ENCODE results near the gene MRPL44.

- RRBS = no CpG with 5 or more reads among the region's 5 CpGs
Observed at GRCh38 chr2:222981850-222982613, 70.0 kb upstream of the KCNE4 start.

GRCh38 chr2:223055158-223055699, 3.2 kb downstream of the KCNE4 start:
- RRBS = no CpG with 5 or more reads among the region's 5 CpGs

GRCh38 chr2:223641009-223641481, 38.9 kb upstream of the SCG2 start:
- RRBS = no CpG with 5 or more reads among the region's 6 CpGs

DNA sequence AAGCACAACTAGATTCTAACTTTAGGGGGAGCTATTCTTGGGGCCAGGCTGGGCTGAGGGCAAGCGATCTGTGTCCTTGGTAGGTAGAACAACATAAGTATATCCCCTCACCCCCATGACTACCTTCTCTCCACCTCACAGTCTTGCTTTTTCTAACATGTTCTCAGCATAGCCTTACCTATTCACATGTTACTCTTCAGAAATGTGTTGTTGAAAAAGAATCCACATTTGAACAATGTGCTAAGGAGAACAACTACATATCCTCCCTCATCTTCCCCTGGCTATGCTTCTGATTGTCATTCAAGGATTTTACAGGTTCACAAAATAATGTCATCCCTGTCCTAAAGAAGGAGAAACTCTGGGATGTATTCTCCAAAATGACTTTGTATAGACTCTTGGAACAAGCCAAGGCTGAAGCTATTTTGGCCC, 96.3 kb upstream of the SCG2 start:
- RRBS = no CpG with 5 or more reads among the region's 1 CpG

DNA sequence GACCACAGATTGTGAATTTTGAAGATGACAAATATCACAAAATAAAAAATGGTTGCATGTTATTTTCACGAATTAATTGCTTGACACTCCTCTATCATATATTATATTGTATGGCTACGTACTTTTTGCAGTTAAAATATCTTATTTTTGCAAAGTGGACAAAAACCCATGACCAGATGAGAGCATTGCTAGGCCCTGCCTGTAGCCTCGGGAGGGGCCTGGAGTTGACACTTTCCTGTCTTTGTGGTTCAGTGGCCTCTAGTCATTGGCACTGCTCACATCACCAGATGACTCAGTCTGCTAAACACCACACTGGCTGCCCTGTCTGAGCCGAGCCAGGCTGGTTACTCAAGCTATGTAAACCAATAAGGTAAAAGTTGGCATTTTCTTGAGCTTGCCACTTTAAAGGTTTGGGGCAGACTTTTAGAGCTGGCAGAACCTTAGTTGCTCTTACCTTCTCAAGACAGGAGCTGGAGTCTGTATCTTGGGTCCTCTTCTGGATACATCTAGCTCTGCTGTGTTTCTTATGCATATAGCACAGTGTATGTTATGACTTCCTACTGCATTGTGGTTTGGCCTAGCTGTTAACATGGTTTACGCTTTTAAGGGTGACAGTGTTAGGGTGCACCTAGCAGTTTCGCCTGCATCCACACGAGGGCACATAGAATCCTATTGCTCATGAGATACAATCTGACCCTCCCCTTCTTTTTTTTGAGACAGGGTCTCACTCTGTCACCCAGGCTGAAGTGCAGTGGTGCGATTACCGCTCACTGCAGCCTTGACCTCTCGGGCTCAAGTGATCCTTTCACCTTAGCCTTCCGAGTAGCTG, 76.4 kb downstream of the AP1S3 start:
- RRBS = no CpG with 5 or more reads among the region's 11 CpGs

DNA sequence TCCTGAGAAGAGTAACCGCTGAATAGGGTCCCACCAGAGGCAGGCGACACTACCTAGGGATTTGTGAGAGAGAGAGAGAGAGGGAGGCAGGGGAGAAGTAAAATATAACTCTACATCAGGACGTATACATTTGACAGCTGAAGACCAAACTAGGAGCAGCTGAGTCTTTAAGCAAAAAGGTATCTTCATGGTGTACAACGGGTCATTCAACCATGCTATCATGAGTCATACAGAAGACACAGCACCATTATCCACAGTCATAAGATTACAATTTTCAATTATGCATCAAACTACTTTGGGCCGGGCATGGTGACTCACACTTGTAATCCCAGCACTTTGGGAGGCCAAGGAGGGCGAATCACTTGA, 49.6 kb downstream of the WDFY1 start:
- RRBS = no CpG with 5 or more reads among the region's 6 CpGs

- RRBS = 3% methylated on average over 40 of the region's 70 CpGs
Observed at GRCh38 chr2:223956892-223957936, at the start of gene MRPL44. Gene MRPL44 (plus strand): TSS chr2:223957463.

DNA sequence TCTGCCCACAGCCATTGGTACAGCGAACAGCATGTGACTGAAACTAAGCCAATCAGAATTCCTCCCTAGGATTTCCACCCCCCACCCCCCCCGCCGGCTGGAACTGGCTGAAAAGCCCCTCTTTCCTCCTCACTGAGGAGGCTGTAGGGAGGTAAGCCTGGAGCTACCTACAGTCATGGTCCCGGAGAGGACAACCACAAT, 7.5 kb downstream of the SERPINE2 start:
- RRBS = 92% methylated on average over 2 of the region's 4 CpGs

- RRBS = no CpG with 5 or more reads among the region's 7 CpGs
Observed at GRCh38 chr2:224440895-224441589, 39.1 kb upstream of the FAM124B start.

DNA sequence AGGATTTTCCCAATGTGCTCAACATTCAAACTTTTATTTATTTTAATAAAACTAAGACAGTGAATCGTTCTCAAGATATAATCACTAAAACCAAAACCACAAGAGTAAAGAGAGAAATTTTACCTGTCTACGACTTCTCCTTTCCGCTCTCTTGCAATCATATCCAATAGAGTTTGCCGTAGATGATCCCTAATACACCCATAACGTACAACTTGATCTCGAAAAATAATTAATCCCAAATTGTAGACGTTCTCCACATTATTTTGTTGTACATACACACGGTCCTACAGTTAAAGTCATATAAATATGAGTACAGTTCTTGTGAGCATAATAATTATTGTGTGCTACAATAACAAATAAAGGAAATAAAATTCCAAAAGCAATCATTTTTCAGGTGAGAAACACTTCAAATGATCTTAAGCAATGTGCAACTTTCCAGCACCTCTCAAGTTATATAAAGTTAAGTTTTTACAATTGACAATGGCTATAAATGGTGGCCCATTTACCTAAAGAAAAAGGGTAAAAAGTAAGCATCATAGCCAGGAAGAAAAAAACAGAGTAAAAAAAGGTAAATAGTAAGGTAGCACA, 70.6 kb downstream of the CUL3 start:
- RRBS = no CpG with 5 or more reads among the region's 8 CpGs

- RRBS = no CpG with 5 or more reads among the region's 6 CpGs
Observed at GRCh38 chr2:224523167-224523987, 61.8 kb downstream of the CUL3 start.

DNA sequence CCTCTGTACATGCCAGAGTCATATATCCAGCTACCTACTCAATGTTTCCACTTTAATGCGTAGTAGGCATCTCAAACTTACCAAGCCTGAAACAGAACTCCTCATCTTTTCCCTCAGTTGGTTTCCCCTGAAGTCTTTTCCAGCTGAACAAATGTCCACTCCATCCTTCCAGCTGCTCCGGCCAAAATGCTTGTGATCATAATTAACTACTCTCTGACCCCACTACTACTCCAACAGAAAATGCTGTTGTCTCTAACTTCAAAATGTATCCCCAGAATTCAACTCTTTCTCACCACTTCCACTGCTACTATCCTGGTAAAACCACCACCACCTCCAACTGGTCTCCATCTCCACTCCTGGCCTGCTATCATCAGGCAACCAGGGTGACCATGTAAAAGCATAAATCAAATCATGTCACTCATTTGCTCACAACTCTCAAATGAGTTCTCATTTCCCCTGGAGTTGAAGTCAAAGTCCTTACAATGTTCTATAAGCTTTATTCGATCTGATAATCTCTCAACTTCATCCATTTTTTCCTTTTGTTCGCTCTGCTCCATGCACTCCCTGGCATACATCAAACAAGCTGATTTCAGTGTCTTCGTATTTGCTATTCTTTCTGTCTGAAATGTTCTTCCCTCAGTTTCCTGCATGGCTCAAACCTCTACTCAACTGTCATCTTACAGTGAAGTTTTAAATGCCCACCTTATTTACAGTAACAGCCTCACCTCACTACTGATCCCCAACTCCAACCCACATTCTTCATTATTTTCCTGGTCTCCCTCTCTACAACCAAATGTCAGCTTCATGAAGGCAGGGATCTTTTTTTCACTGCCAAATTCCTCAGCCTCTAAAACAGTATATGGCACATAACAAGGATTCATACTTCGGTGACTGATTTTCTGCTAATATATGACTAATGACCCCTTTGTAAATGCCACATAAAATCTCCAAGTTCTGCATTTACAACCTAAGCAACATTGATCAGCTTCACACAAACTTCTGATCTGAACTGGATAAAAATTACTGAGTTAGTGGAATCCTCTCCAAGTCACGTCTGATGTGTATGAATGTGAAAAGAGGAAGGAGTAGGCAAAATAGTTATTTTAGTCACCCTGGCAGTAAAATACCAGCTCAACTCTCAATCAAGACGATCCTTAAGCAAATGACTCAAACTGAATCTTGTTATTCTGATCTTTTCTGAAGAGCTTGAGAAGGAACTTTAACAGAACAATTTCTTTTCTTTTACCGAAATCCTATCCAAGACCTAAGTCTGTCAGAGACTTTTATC, 24.4 kb downstream of the CUL3 start:
- RRBS = no CpG with 5 or more reads among the region's 9 CpGs

DNA sequence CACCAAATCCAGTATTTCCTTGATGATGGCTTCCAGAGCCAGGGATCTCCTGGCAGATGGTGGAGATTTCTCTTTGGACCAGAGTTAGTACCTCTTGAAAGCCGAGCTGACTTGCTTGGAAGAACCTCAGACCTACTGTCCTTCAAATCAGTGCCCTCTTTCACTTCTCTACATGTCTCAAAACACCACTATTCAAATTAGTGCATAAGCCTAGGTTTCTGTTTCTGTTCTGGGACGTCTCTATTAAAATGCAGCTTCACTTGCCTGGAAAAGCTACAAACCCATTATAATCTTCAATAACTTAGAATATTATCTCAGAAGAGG, 84.7 kb downstream of the DOCK10 start:
- RRBS = no CpG with 5 or more reads among the region's 2 CpGs

GRCh38 chr2:225666250-225666682, 266.8 kb downstream of the NYAP2 start:
- RRBS = no CpG with 5 or more reads among the region's 4 CpGs

- RRBS = 7% methylated on average over 5 of the region's 28 CpGs
Observed at GRCh38 chr2:226031062-226031555, 631.6 kb downstream of the NYAP2 start.

- RRBS = no CpG with 5 or more reads among the region's 5 CpGs
Observed at GRCh38 chr2:226466144-226467120, 333.2 kb downstream of the IRS1 start.

GRCh38 chr2:226635148-226635609, 164.4 kb downstream of the IRS1 start:
- RRBS = no CpG with 5 or more reads among the region's 3 CpGs

DNA sequence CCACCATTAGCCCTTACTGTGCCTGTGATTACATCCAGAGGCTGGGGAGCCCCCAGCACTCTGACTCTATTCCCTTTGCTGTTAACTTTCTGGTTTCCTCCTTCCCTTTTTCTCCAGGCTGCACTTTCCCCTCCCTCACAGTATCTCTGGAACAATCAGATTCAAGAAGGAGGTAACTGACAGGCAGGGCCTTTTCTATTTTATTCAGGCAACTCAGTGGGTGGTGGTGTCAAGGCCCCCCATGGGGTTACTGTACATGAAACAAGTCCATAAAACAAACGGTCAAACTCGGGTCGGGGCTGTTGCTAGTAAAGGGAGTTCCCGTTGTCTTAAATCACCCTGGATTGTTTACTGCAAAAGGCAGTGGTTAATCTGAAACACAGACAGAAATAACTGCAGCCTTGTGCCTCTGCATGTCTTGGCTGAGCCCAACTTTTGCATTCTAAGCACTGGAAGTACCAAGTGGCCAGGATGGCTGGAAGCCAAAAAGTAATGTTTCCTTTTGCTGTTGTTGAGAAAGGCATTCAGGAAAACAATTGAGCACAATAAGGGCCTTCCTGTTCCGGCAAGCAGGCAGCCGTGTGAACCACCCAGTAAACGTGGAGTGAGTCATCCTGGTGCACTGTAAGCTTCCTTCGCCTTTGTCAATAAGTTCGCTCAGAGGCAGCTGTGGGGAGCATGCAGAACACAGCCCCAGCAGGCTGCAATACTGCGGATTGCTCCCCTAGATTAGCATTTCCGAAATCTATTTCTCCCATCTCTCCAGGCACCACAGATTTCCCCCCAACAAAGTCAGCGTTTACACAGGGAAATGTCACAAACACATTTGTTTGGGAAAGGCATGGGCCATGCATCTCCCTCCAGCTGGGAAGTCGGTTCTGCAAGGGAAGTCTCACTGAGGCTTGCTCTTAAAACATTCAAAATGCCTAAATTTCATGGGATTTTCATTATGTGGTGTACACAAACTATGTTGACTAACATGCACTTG, 149.6 kb downstream of the IRS1 start:
- RRBS = no CpG with 5 or more reads among the region's 13 CpGs

- RRBS = no CpG with 5 or more reads among the region's 6 CpGs
Observed at GRCh38 chr2:226726191-226726616, 73.4 kb downstream of the IRS1 start.

GRCh38 chr2:226738114-226738513, 61.5 kb downstream of the IRS1 start:
- RRBS = no CpG with 5 or more reads among the region's 5 CpGs